HT1080 (cell line): ENCODE measurements around a stretch of chr7.

RAMPAGE:
- cytosol, long total RNA: no peak
- long total RNA: no peak
- nucleus, long total RNA: no peak
Measured at GRCh38 chr7:105225169-105225657, 163.5 kb downstream of the SRPK2 start.

GRCh38 chr7:105359666-105360322 lies 28.9 kb downstream of the SRPK2 start:
RAMPAGE:
- cytosol, long total RNA: no peak
- long total RNA: no peak
- nucleus, long total RNA: no peak

GRCh38 chr7:105600702-105601112 lies 19.4 kb upstream of the EFCAB10 start:
RAMPAGE:
- cytosol, long total RNA: no peak
- long total RNA: no peak
- nucleus, long total RNA: no peak

DNA sequence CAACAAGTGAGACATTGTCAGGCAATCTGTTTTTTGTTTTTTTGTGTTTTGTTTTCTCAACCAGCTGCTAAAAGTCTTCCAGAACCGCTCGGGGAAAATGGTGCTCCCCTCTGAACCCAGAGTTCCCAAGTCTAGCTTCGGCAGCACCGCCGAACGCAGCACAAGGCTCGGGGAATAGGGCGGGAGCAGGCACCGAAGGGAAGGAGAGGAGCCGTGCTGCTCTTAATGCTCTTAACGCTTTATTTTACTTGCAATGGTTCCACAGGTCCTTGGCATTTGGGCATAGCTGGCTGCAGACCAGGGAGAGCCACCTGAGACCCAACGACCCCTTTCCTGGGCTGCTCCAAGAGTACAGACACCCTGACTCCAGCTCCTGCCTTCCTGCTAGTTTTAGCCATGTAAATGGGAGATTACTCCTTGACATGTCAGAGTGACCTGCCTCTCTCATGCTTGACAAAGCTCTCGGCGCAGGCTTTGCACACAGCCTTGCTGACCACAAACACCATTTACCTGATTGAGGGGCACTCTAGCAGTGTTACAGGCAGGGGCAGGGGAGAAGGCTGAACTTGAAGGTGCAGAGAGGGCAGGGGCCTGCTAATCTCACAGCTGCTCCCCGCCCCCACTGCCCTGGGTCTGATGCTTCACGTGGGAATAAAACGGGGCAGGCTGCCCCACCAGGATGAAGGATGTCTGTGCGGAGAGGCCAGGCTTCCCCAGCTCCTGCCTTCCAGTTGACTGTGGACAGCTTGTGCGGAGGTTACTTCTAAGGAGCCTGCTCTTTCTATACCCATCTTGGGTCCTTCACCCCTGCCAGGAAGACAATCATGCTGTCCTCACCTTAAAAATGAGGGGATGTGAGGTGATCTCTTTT lies 58.6 kb upstream of the EFCAB10 start:
RAMPAGE:
- cytosol, long total RNA: no peak
- long total RNA: no peak
- nucleus, long total RNA: no peak

RAMPAGE:
- cytosol, long total RNA: no peak
- long total RNA: no peak
- nucleus, long total RNA: no peak
Measured at GRCh38 chr7:105680511-105681122, 99.3 kb upstream of the EFCAB10 start.

GRCh38 chr7:106071203-106071964 lies 40.7 kb downstream of the SYPL1 start:
RAMPAGE:
- cytosol, long total RNA: no peak
- long total RNA: no peak
- nucleus, long total RNA: no peak

DNA sequence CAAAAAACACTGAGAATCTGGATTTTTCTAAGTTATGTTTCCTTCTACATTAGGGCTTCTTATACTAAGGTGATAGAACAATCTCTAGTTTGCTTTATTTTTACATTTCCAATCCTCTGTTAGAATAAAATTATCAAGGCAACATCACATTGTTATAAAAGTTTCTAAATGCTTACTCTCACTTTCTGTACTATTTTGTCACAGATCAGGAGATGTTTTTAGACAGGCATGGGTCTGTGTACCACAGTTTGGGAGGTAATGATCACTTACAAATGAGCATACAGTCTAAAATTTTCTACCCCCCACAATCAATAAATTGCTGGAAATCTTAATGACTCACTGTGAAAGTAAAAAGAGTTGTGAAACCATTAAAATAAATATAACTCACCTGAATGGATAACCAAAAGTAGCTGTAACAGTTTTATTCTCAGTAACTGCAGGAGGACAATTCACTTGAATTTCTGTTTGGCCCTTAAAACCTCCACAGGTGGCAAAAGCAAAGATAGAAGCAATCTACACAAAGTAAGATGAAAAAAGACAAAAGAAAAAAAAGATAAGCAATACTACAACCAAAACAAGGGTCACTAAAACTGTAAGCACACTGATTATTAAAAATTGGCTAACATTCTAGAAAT lies 13.2 kb downstream of the SYPL1 start:
RAMPAGE:
- cytosol, long total RNA: no peak
- long total RNA: no peak
- nucleus, long total RNA: no peak

GRCh38 chr7:106114757-106115288 lies 2.7 kb upstream of the SYPL1 start:
RAMPAGE:
- cytosol, long total RNA: no peak
- long total RNA: no peak
- nucleus, long total RNA: no peak

DNA sequence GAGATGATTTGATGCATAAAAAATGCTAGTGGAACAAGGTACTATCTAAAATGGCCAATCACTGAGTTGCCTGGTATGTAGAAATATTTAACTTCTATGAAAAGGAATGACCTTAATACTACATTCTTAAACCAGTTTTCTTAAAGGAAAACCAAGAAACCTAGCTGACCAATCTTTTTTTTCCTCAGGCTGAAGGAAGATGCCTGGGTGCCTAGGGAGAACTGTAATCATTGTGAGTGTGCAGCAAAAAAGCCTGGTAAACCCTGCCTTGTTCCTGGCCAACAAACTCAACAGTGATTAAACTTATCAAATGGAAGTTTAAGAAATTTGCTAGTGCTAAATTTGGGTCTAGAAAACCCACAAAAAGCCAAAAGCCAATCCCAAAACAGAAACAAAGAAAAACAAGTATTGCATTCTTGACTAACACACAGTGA lies 33.5 kb downstream of the NAMPT start:
RAMPAGE:
- cytosol, long total RNA: no peak
- long total RNA: no peak
- nucleus, long total RNA: no peak

GRCh38 chr7:106256156-106256538 lies 28.6 kb downstream of the NAMPT start:
RAMPAGE:
- cytosol, long total RNA: no peak
- long total RNA: no peak
- nucleus, long total RNA: no peak

DNA sequence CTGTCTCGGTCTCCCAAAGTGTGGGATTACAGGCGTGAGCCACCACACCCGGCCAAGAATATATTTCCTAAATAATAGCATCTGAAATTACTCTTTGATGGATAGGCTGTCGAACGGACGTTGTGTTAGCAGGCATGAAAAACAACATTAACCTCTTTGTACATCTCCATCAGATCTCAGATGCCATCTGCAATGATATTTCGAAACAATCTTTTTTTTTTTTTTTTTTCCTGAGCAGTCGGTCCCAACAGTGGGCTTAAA lies 25.2 kb downstream of the NAMPT start:
RAMPAGE:
- cytosol, long total RNA: no peak
- long total RNA: no peak
- nucleus, long total RNA: no peak

GRCh38 chr7:106264680-106265870 lies 19.7 kb downstream of the NAMPT start:
RAMPAGE:
- cytosol, long total RNA: no peak
- long total RNA: no peak
- nucleus, long total RNA: no peak

DNA sequence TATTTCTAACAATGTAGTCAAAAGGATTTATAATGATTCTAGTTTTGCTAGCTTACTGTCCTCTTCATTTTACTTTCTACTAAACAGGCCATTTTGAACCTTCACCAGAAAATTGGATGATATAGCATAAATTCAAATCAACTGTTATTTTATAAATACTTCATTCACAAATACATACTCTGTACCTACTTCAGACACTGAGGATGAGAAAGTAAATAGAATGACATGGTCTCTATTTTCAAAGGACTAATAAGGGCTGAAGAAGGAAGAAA lies 5.4 kb downstream of the NAMPT start:
RAMPAGE:
- cytosol, long total RNA: no peak
- long total RNA: no peak
- nucleus, long total RNA: no peak

DNA sequence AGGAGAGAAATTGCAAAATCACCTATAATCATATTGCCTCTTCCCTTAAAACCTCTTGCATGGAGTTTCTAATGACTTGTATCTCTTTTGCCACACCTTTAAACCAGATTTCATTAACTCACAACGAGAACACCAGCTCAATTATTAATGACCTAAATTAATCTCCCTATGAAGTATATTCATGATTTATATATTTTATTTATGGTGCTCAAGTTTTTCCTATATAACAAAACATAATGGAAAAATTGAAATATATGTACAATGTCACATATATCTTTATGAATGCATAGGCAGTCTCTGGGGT lies 3.1 kb downstream of the NAMPT start:
RAMPAGE:
- cytosol, long total RNA: no peak
- long total RNA: no peak
- nucleus, long total RNA: no peak

DNA sequence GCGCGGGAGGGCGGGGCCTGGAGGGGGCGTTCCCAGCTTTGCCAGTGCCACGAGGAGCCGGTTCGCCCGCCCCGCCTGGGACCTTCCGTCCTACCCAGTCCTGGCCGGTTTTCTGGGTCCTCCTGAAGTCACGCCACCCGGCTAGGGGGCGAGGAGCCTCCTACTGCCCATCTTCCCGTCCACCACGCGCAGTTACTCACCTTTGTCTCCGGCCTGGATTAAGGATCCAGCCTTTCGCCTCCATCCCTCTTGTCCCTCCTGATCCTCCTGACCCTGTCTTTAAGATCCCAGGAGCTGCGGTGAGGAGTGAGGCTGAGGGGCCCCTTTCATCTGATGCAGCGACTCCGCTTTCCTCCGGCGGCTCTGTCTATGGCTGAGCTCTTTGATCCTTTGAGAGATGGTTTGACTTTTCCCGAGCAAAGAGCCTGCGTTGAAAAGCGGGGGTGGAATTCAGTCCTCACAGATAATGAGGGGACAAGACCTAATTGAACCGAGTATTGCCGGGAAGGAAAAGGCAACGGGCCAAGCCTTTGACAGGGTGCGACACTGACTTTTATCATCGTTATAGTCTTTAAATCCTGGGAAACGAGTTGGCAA lies 656 bp upstream of the NAMPT start:
RAMPAGE:
- cytosol, long total RNA: no peak
- long total RNA: no peak
- nucleus, long total RNA: no peak

RAMPAGE:
- cytosol, long total RNA: no peak
- long total RNA: no peak
- nucleus, long total RNA: no peak
Measured at GRCh38 chr7:106504108-106504751, 156.7 kb downstream of the CCDC71L start.

GRCh38 chr7:106867423-106867748 lies 2.3 kb downstream of the PIK3CG start:
RAMPAGE:
- cytosol, long total RNA: no peak
- long total RNA: no peak
- nucleus, long total RNA: no peak

RAMPAGE:
- cytosol, long total RNA: no peak
- long total RNA: no peak
- nucleus, long total RNA: no peak
Measured at GRCh38 chr7:106892457-106893117, 27.5 kb downstream of the PIK3CG start.

GRCh38 chr7:107156921-107157604 lies 11.7 kb upstream of the HBP1 start:
RAMPAGE:
- cytosol, long total RNA: no peak
- long total RNA: no peak
- nucleus, long total RNA: no peak

DNA sequence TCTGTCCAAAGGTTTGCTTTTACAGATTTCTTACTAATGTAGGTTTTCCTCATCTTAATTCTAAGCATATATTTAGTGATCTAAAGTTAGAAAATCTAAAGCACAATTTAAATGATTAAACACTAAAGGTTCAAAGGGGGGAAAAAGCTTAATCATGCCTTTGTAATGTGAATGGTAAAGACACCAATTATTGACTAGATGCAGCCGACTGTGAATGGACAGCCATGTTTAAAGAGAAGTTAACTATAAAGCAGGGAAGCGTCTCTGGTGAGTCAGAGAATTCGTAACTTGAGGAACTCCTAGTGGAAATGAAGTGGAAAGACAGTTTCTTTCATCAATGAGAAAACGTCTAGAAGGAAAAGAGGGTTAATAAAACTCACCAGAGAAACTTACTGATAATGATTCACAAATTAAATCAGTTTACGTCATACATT lies 1.2 kb upstream of the HBP1 start:
RAMPAGE:
- cytosol, long total RNA: no peak
- long total RNA: no peak
- nucleus, long total RNA: no peak